Myometrial cell (primary cell): Measurements from ENCODE around the genes DRG1, SLC5A4 and RTCB.

DNA sequence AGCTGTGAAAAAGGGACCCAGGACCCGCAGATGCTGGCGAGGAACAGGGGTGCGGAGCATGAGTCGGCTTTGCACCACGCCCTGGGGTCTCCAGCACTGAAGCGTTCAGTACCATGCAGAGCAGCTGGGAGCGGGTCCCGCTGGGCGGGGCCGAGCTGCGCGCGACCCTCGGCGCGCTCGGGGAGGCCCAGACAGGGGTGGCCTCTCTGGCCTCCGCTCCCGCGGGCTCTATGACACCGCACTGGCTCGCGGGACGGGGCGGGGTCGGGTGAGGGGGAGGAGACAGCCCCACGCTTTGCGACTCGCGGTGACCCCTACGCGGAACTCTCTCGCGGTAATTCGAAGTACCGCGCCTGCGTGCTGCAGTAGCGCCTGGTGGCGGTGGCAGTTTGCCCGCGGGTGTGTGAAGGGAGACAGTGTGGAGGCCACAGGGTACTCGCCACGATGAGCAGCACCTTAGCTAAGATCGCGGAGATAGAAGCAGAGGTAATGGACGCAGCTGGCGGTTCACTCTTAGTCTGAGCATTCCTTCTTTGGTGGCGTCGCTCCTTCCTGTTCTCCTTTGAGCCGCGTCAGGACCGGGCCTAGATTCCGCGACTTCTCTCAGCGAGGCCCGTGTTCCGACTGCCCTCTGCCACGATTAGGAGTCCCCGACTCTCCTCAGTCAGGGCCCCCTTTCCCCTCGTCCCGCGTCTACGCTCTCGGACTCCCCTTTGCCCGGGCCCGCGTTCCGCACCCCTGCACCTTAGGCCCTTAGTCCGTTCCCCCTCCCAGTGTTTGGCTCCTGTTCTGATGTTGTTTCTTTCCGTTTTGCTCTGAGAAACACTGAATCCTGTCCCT is at the start of gene DRG1:
DRG1 (plus strand) TSS at position 365 of the 840 bp plus-strand sequence.
- RAMPAGE, long total RNA: start-site peak on the plus strand centred at position 382 of the sequence, 60 bp wide, 746 and 939 reads in 2 replicates

DNA sequence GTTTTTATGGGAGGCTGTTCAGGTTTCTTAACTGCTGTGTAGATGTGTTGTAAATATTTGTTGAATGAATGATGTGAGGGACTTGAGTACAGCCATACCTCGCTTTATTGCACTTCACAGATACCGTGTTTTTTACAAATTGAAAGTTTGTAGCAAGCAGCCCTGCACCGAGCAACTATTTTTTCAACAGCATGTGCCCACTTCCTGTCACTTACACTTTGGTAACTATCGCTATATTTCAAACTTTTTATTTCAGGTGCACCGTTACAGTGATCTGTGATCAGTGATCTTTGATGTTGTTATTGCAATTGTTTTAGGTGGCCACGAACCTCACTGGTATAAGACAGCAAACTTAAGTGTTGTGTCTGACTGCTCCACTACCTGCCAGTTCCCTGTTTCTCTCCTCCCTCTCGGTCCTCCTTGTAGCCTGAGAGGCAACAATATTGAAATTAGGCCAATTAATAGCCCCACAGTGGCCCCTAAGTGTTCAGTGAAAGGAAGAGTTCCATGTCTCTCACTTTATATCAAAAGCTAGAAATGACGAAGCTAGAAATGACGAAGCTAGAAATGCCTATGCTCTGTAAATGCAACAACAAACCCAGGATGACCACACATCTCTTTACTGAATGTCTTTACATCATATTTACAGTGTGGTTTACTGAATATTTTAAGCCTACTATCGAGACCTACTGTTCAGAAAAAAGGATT is 946 bp downstream of the SFI1 start:
- RAMPAGE, long total RNA: no peak

DNA sequence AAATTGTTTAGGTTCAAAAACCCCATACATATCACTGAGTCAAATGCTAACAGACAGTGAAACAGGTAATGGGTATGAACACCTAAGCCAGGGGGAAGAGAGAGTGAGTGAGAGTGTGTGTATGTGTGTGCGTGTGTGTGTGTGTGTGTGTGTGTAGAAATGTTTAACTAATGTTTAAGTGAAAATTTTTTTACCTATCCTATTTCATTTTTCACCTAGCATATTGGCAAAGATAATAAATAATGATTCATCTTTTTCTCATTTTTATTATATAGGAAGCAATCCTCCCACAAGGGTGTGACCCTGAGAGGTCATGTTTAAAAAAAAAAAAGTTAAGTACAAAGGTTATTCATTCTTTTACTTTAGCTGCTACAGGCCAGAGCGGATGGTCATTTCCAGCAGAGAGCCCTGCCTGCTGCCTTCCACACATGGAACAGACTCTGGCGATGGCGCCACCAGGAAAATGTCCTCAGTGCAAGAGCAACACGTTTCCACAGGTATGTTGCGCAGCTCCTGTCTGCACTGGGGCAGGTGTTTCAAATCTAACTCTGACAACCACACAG is 72.9 kb downstream of the PISD start:
- RAMPAGE, long total RNA: no peak

GRCh38 chr22:31621534-31621909 is 40.5 kb downstream of the PISD start:
- RAMPAGE, long total RNA: no peak

- RAMPAGE, long total RNA: no peak
Observed at GRCh38 chr22:31637705-31638705, 24.0 kb downstream of the PISD start.

DNA sequence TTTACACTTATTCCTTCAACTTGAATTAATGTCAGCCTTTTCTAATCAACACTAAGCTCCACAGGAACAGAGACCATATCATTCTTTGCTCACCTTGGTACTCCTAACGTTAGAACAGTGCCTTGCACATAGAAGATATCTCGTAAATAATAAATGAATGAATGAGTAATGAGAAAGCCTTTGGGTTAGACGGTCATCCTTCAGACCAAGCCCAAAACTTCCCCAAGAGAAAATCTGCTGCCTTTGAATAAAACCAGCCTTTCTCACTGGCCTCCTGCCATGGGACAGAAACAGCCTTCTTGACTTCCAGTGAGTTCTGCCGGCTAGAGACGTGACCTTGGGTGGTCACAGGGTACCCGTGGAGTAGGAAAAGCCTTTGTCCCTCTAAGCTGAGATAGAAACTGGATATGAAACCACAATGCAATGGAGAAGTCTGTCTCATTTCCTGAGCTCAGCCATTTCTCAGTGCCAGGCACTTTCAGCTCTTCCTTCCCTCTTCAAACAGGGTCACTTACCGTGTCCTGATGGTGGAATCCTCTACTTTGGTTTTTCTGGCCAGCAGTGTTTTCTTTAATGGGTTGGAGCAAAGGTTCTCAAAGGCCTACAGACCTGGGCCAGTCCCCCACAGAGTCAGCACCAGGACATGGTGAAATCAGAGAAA is 21.2 kb upstream of the YWHAH start:
- RAMPAGE, long total RNA: no peak

DNA sequence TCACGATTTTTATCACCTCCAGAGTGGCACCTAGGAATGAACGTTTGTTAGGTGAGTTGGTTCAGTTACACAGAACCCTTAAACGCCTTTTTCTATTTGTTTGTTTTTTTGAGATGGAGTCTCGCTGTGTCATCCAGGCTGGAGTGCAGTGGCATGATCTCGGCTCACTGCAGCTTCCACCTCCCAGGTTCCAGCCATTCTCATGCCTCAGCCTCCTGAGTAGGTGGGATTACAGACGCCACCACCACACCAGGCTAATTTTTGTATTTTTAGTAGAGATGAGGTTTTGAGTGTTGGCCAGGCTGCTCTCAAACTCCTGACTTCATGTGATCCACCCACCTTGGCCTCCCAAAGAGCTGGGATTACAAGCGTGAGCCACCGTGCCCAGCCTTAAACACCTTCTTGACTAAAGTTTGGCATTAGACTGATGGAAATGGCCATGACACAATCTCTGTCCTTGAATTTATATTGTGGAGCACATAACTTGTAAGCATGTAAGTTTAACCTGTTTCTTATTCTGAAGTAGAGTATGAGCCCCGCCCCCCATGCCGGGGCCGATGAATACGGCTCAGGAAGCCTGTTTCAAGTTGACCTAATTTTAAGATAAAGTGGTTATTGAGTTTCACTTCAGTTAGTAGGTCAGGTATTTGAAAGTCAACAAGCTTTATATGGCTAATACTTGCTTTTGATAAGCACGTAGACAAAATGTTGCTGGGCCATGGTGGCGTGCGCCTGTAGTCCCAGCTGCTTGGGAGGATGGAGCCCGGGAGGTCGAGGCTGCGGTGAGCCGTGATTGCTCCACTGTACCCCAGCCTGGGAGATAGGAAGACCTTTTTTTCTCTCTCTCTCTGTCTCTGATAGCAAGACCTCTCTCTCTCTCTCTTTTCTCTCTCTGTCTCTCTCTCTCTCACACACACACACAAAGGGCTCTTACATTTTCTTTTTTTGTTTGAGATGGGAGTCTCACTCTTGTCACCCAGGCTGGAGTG is 14.1 kb downstream of the YWHAH start:
- RAMPAGE, long total RNA: no peak

GRCh38 chr22:31969701-31970459 is 25.5 kb downstream of the YWHAH start:
- RAMPAGE, long total RNA: no peak

- RAMPAGE, long total RNA: no peak
Observed at GRCh38 chr22:32052263-32052797, 9.3 kb downstream of the SLC5A1 start.

GRCh38 chr22:32101820-32102321 is 57.2 kb downstream of the C22orf42 start:
- RAMPAGE, long total RNA: no peak

DNA sequence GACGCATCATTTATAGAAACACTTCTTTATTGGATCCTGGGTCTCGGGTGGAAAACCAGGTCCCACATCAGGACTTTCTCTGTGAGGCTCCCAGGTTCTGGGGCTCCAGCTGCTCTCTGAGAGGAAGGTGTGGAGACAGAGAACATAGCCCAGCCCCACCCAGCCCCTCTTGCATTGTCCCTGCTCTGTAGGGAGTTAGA is 3.4 kb downstream of the RFPL2 start:
- RAMPAGE, long total RNA: no peak

GRCh38 chr22:32204137-32204424 is 792 bp downstream of the RFPL2 start:
- RAMPAGE, long total RNA: no peak

GRCh38 chr22:32232817-32233301 is 22.3 kb downstream of the SLC5A4 start:
- RAMPAGE, long total RNA: no peak

DNA sequence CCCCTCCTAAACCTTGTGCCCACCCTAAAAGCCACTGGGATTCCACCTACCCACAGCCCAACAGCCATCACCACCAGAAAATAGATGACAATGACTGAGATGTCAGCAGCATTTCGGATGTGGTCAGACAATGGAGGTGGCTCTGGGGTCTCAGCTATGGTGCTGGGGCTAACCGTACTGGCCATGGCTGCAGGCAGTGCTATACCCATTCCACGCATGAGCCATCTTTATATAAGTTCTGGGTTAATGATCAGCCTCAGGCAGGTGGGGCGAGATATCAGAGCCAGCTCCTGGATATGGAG is at the start of gene SLC5A4:
SLC5A4 (minus strand) TSS at position 203 of the 302 bp plus-strand sequence.
- RAMPAGE, long total RNA: no peak

DNA sequence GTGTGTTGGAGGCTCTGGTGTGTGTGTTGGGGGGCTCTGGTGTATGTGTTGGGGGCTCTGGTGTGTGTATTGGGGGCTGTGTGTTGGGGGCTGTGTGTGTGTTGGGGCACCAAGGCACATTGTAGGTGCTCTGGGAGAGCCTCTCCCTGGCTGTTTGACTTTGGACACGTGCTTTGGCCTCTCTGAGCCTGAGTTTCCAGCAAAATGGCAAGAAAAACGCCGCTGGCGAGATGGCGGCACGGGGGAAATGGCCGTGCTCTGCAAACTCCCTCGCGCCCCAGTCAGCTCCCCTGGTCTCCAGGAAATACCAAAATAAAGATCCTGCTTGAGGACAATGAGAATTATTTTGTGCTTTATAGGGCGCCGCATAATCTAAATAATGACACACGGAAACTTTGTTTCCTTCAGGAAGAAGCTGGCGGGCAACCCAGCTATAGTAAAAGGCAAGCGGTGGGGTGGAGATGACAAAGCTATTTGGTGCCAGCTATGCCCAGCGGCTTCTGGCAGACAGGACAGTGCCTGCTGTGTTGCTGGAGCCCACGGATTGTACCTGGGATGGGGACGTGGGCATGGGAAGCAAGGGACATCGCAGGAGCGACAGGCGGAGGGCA is 26.4 kb upstream of the RFPL3 start:
- RAMPAGE, long total RNA: no peak

DNA sequence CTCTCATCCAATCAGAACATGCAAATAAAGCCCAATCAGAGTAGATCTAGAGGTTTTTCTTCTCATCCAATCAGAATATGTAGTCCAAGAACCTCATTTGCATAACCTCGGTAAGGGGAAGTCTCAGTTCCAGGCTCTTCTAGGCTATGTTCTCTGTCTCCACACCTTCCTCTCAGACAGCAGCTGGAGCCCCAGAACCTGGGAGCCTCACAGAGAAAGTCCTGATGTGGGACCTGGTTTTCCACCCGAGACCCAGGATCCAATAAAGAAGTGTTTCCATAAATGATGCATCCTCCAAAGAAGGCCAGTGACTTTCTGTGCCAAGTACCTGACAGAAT is 2.5 kb upstream of the RFPL3 start:
- RAMPAGE, long total RNA: no peak

- RAMPAGE, long total RNA: start-site peak on the minus strand at chr22:32412211-32412248, 889 and 646 reads in 2 replicates
Observed at GRCh38 chr22:32411318-32412387, at the start of gene RTCB. Gene RTCB, minus strand, starts transcription at chr22:32412247.

DNA sequence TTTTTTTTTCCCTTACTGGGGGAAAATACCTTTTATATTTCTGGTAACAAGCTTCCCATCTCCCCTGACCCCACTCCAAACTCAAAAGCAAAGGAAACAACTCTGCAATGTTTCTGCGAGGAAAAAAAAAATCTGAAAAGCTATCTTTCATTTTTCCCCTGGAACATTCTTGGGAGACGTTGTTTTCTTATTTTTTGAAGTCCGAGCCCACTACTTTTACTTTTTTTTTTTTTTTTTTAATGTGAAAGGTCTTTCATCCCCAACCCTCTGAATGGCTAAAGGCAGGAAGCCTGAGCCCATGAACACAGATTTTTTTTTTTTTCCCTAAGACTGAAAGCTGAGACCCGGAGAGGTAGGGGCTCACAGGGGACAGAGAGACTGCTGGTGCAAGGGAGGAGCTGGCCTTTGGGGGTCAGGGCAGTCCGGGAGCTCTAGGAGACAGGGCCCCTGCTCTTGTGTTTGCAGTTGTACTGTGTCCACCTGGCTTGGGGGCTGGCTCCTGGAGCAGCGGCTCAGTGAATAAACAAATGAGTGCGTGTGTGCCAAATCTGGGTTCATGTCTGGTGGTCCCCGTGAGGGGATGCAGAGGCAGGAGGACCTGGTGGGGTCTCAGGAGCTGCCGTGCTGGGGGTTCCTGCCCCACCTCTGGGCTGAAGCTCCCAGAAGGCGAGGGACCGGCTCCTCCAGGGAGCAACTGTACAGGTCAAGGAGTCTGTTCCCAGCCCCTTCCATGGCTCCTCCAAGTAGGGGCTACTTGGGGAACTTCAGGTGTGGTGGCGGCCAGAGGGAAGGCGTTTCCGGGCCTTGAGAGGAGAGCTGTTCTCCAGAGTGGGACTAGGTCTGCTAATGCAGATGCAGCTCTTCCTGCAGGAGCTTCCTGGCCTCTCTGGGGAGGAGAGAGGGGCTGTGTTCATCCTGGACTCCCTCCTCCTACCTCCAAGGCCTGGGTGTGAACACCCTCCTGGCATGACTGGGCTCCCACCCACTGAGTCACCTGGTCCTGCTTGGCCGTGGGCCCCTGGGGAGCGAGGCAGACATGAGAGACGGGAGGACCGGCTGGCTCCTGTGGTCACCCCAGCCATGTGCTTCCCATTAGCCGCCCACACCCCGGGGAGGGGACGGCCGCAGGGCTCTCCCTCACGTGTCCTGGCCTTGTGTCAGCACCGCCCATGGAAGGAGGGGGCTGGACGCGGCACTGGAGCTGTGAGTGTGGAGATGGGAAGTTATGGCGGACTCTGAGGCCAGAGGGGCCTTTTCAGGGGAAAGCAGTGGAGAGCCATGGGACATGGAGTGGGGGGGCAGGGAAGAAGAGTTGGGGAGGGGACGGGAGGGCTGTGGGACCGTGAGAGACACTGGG is 57.6 kb downstream of the FBXO7 start:
- RAMPAGE, long total RNA: no peak

DNA sequence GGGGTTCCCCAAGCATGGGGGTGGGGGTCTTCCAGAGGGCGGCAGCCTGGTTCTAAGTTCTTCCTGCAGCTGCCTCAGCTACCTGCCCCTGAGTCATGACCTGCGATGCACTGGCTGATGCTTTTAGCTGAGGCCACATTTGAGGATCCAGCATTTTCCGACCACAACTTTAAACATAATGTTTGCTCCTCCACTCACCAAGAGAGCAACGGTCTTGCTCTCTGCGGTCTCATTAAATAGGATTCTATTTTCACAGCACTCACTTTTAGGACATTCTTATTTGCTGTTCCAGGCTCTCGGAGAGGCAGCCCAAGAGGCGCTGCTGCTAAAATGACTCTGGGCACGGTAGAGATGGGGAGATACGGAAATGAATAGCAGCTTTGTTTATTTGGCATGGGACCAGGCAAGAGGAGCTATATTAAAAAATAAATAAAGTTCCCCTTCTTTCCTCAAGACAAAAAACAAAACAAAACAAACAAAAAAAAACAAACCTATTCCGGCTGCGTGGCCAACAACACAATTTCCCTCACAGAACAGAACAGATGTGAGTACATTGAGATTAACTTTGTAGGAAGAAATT is 100.9 kb downstream of the FBXO7 start:
- RAMPAGE, long total RNA: no peak

- RAMPAGE, long total RNA: no peak
Observed at GRCh38 chr22:32621820-32622415, 147.3 kb downstream of the FBXO7 start.